ENCODE results near the gene ARPIN.

DNA sequence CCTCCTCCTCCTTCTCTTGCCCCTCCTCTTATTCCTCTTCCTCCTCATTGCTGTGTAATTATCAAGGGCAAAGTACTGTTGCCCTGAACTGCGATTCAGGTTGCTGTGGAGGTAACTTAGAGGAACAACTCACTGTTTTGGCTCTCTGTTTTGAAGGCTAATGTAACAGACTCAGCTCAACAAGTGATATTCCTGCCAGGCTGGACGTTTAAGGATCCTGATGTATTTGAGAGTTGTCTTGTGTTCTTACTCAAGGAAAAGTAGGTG lies 555.6 kb downstream of the AGBL1 start:
- PRO-cap = no peak

GRCh38 chr15:86769005-86769378 lies 689.3 kb downstream of the AGBL1 start:
- PRO-cap = no peak

- PRO-cap = unidirectional peak, plus-strand start at chr15:87576929
Measured at GRCh38 chr15:87576321-87577275, 679.9 kb downstream of the NTRK3 start.

- PRO-cap = no peak
Measured at GRCh38 chr15:88356896-88357339, 100.4 kb upstream of the NTRK3 start.

- PRO-cap = no peak
Measured at GRCh38 chr15:88704778-88705923, 66.3 kb downstream of the ISG20 start.

GRCh38 chr15:88904482-88905084 lies 8.6 kb downstream of the MFGE8 start:
- PRO-cap = no peak

GRCh38 chr15:88985582-88986351 lies 72.6 kb upstream of the MFGE8 start:
- PRO-cap = no peak

DNA sequence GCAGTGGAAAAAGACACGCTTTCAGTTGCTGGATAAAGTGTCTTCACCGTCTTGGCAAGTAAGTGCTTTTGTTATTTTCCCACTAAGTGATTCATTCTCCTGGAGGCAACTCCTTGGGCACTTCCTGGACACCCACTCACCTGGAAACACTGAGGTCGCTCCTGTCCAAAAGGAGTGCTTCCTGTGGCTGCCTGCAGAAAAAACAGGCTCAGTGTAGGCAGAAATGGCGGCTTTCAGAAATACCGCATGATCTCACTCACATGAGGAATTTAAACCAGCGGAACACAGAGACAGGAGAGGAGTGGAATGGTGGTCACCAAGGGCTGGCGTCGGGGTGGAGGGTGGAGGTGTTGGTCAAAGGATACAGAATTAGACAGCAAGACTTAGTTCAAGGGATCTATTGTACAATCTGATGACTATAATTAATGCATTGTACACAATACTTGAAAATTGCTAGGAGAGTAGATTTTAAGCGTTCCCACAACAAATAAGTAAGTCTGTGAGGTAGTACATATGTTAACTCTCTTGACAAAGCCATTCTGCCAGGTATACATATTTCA lies 71.4 kb upstream of the ABHD2 start:
- PRO-cap = no peak

DNA sequence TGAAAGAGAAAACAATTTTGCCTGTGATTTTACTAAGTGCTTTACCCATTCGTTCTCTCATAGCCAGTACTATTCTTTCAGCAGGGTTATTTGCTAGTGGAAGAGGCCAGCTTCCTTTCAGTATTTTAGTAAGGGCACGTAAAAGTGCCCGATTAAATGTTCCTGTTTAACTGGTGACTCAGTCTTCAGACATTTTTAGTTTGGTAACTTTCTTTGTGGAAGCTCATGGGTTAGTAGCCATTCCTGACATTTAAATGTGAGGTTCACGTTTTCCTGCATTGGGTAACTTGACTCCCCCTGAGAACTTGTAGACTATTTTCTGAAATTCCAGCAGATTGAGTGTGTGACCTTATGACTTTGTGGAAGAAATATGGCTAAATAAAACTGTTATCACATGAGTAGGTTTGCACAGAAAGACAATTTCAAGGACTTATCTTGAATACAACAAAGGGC lies 16.9 kb downstream of the ABHD2 start:
- PRO-cap = no peak

DNA sequence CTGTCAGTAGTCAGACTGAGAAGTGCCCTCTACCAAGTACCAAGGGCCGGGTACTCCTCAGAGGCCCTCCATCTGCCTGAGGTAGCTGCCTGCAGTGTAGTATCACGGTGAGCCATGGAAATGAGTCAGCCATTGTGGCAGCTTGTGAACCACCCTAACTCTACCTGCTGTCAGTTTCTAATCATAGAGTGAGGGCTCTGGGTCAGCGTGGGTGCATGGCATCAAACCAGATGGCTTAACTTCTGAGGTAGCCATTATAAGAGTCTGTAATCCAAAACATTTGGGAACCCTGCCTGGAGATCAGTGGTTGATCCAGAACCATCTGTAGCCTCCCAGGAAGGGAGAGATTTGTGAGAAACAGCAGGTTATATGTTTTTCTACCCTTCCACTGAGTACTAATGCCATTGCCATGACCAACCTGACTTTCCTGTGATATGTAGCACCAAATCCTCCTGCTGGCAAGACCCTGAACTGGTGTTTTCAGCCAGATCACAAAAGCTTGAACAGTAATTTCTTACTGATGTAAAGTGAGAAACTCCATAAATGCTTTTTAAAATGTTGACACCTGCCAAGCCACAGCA lies 38.9 kb downstream of the ABHD2 start:
- PRO-cap = no peak

DNA sequence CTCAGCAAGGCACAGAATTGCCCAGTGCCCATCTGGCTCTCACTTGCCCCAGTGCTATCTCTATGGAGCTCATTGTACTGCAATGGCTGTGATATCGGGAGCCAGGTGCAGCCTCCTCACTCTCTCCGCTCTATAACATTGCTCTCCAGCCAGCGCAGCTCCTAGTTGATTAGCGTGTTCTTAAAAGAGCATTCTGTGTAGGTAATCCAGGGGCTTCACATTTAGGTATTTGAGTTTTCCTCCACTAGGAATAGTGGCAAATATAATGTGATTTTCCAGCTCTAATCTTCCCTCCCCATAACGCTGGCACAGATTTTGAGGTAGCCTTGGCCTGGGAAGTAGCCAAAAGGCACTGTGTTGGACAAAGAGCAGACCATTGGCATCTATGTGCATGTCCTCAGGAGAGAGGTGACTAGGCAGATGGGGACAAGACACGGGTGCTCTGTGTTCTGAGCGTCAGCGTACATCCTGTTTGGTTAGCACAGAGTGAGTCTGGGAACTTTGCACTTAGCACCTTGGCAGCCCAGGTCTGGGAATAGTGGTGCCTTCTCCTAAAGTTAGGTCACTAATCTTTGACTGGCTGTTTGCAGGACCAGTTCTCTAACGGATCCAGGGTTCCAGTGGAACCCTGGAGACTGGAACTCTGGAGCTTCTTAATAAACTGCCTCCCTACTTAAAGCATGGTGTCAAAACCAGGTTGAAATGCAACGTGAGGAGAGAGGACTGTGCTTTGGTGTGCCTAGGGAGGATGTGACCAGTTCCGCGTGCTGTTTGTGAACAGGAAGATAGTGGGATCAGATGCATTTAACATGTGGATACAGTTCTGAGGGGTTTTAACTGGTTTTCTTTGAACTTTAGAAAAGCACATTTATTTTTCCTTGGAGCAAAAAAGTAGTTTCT lies 48.5 kb downstream of the ABHD2 start:
- PRO-cap = no peak

GRCh38 chr15:89333042-89334208 lies 1.2 kb downstream of the POLG start:
- PRO-cap = unidirectional peak, plus-strand start at chr15:89334110; unidirectional peak, plus-strand start at chr15:89334138

- PRO-cap = no peak
Measured at GRCh38 chr15:89594160-89594665, 18.9 kb downstream of the TICRR start.

DNA sequence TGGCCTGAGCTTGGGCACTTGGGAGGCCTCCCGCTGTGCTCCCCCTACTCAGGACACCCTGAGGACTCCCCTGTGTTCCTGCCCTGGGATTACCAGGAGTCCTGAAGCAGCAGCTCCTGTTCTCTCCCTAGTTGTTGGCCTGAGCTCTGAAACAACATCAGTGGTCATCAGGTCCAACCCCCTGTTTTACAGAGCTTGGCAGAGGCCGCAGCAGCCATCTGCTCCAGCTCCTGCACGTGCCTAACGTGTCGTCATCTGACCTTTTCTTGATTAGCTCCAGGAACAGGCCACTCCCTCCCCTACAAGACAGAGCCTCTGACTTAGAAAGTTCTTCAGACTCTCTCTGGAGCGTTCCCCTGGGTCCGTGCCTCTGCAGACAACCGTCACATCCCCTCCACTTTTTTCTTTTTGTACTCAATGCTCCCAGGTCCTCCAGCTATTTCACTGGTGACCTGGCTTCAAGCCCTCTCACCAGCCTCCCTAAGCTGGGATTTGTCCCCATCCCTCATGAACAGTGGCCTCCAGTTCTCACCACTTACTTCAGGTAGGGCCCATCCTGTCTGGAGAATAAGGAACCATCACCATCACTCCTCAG lies 7.9 kb upstream of the MESP2 start:
- PRO-cap = no peak

DNA sequence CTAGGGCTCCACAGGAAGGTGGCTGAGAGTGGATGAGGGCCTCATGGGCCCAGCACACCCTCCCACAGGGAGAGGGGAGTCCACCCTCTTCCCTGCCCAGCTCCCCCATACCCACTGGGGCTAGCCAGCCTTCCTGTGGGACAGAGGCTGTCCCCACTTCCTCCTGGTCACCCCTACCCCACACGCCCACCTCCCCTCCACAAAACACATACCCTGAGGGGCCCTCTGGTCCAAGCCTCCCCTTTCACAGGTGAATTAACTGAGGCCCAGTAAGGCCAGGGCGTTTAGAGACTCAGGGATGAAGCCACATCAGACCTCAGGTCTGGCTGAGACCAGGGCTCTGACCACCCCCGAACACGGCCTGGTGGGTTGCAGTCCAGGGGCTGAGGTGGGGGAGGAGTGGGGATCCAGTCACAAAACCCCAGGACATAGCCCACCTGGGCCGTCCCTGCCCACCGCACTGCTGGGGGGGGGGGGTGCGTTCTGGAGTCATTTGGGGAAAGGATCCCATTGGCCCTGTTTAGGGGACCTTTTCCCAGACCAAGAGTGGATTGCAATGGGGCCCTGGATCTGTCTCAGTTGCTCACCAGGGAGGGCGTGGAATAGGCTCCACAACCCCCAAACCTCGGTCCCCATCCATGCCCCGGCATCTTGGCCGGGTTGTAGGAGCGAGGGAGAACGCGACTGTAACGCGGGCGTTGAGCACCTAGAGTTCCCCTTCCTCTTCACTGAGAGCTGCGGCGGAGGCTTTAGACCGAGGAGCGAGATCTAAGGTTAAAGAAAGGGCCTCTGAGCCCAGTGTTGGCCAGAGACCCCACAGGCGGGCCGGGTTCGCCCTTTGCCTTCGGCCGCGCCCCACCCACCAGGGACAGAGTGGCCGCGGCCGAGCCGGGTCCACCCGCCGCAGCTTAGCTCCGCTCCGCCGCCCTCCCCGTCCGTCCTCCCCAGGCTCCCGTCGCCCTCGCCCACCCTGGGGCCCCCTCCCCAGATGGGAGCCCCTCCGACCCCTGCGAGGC lies 817 bp downstream of the ANPEP start:
- PRO-cap = no peak

GRCh38 chr15:89834734-89835232 lies 20.1 kb upstream of the ANPEP start:
- PRO-cap = no peak

DNA sequence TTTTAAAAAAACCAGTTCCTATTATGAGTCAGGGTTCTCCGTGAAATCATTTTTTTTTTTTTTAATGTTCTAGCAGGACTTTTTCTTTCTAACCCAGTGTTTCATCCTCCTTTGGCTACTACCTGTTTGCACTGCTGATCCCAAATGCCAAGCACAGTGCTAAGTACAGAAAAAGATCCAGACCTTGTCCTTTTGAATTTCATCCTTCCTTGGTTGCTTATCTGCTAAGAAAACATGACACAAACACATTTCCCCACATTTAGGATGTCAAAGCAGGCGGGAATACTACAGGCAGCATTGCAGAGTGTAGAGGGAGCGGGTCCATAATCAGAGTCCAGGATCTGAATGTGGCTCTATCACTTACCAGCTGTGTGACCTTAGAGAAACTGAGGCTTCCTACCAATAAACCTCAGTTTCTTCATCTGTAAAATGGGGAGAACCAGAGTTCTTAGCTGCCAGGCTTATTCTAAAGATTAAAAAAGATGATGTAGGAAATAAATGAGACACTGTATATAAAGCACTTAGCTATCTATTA lies 37.2 kb upstream of the ANPEP start:
- PRO-cap = no peak

DNA sequence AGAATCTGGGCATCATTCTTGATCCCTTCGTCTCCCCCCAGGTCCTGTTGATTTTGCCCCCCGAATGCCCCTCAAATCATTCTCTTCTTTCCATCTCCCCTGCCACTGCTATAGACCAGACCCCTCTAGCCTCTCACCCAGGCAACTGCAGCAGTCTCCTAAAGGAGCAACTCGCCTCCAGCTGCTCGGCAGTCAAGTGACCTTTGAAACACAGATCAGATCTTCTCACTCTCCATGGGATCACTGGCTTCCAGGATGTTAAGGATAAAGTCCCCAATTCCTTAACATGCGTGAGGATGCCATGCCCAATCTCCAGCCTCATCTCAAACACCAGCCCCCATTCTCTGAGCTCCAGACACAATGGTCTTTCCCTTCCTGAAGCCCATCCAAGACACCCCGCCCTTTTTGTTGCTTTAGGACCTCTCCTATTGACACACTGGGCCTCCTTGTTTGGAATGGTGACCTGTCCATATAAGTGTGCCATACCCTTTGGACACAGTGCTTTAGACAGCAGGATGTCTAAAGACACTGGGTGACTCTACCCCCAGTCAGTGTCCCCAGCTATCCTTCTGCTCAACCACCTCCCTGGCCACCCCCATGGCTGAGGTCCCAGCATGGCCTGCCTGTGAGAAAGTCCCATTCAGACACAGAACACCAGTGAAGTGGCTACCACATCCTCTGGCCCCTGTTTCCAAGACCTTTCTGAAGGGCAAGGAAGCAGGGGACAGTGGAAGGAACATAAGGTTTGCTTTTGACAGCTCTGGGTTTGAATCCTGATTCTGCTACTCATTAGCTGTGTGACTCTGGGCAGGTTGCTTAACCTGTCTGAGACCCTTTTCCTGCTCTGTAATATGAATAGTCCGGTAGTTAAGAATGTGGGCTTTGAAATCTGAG lies 6.0 kb upstream of the AP3S2 start:
- PRO-cap = no peak

DNA sequence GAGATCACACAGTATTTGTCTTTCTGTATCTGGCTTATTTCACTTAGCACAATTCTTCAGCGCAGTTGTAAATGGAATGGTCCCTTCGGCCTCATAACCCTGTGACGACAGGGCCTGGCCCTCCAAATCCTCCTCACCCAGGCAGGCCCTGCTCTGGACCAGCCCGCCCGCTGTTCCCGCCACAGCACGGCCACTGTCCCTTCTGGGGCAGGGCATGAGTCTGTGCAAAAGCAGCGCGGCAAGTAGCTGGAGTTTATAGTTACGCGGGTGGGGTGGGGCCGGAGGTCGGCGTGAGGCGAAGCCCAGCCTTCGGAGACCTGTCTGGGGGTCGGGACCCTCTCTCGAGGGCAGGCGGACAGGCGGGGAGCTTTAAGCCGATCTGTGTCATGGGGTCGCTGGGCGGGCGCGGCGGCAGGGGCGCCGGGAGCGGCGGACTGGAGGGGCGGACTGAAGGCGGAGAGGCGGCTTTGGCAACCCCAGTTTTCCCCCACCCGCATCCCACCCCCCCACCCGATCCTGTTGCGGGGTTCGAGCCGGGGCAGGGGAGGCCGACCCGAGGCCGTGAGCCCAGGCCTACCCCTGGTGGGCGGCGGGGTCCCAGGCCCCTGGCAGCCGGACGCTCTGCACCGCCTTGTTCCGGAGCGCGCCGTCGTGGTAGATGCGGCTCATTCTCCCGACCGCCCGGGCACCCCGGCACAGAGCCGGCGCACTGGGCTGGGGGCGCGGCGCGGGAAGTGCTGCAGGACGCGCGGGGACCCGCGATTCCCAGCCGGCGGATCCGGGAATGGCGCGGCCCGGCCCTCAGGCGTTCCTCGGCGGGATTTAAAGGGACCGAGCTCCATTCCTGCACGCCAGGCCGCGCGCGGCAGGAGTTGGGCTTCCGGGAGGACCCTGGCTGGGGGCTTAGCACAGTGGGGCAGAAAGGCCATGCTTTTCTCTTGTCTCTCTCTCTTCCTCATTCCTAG lies at the start of gene ARPIN:
ARPIN (minus strand) TSS at position 786 of the 965 bp plus-strand sequence.
- PRO-cap = no peak

- PRO-cap = no peak
Measured at GRCh38 chr15:90004142-90004576, 3.0 kb downstream of the ZNF710 start.